HL-60 (cell line): ENCODE data around the genes RHBDF2 and MFSD11.

- RRBS: no CpG with 5 or more reads among the region's 6 CpGs
These were observed 3.2 kb upstream of the QRICH2 start for GRCh38 chr17:76311248-76311653.

- RRBS: no CpG with 5 or more reads among the region's 5 CpGs
These were observed 3.2 kb downstream of the PRPSAP1 start for GRCh38 chr17:76350501-76350896.

DNA sequence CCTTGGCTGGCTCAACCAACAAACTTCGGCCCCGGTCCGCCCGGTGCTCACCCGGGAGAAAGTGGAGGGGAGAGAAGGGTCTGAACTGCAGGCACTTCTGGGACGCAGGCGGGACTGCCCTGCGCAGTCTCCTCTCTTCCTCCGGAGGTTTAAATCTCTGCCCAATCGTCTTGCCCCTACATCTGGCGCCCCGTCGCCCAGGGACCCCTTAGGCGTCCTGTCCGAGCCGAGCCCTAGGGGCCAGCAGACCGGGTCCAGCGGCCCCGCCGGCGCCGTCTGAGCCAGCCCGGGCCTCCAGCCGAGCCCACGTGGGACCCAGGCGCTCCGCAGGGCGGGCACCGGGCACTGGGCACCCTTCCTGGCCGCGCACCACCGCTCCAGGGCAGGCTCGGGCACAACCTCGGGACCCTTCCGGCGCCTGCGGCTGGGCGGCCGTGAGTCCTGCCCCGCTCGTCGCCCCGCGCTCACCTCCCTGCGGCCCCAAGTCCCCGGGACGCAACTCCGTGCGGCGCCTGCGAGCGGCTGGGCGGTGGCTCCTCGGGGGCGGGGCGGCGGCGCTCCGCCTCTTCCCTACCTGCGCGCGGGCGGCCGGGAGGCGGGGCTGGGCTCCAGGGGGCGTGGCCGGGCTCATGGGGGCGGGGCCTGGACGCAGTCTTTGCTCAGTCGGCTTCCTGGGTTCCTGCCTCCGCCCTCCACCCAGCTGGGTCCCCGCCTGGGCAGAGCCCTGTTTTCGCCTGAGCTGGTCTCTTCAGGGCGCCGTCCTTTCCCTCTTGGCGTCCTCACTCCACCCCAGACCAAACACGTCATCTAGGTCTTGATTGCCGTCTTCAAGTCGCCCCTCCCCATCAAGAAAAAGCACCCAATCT is at the start of gene RHBDF2:
Gene RHBDF2 (minus strand): TSS at position 539 of the 866 bp plus-strand sequence.
- RRBS: 2% methylated on average over 44 of the region's 79 CpGs

GRCh38 chr17:76524808-76525251 is 12.7 kb downstream of the CYGB start:
- RRBS: no CpG with 5 or more reads among the region's 12 CpGs

DNA sequence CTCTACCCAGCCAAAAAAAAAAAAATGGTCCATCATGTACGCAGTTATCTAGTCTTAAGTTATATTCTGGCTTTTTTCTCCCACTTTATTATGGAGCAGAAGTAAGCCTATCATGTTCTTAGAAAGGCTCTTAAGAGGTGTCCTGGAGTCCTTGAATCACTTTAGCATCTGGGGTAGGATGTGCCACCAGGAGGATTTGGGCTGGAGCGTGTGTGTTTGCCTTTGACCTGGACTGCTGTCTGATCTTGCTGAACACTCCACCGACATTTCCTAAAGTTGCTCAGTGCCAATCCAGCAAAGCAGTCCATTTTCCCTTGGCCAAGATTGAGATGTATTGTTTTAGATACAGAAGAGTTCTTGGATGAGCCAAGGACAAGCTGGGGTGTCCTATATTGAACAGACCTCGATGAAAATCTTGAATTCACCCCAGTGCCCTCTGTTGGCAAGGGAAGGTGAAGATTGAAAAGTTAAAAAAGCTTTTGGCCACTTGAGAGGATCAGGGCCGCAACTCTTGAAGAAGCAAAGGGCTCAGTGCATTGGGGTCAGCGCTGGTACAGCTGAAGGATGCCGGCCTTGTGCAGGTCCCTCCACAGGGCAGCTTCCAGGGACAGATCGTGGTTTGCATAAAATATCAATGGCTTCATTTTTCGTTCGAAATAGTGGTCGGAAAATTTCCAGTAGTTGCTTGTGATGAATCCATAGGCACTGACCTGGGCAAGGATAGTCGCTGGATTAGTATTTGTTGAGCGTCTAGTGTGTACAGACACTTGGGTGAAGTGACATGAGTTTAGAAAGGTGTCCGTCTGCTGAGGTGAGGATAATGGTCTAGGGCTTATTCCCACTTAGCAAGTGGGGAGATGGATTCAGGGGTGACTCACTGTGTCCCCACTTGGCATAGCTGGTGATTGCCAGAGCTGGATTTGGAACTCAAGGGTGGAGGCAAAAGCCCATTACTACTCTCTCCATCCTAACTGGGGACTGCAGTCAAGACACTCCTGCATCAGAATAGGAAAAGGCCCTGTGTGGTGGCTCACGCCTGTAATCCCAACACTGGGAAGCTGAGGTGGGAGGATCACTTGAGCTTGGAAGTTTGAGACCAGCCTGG is 19.7 kb downstream of the ST6GALNAC2 start:
- RRBS: no CpG with 5 or more reads among the region's 15 CpGs

- RRBS: 12% methylated on average over 2 of the region's 10 CpGs
These were observed 18.1 kb downstream of the ST6GALNAC2 start for GRCh38 chr17:76567372-76568226.

DNA sequence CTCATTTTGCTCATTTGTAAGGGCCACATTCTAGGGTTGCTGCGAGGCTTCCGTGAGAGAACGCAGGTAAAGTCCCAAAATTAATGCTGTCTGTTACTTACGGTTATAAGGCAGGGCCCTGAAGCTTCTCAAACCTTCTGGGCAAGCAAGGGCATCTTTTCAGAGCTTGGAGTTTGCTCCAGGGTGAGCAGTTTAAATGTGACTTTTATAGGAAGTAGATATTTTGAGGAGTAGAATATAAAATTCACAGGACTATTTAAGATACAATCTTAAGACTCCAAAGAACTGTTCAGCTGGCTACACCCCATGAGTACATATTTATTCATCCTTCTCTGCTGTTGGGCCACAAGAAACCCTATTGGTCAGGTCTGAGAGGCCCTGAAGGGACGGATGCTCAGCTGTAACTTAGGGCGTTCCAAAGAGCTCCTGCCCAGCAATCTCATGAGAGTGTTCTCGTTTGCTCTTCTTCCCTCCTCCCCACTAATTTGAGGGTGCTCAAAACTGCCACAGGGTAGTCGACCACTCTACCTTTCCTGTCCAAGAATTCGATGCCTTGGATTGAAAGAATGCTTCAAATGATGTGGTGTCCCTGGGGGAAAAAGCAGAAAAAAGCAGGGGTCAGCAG is 7.3 kb downstream of the ST6GALNAC2 start:
- RRBS: no CpG with 5 or more reads among the region's 9 CpGs

- RRBS: no CpG with 5 or more reads among the region's 7 CpGs
These were observed 28.5 kb upstream of the ST6GALNAC2 start for GRCh38 chr17:76614205-76614535.

DNA sequence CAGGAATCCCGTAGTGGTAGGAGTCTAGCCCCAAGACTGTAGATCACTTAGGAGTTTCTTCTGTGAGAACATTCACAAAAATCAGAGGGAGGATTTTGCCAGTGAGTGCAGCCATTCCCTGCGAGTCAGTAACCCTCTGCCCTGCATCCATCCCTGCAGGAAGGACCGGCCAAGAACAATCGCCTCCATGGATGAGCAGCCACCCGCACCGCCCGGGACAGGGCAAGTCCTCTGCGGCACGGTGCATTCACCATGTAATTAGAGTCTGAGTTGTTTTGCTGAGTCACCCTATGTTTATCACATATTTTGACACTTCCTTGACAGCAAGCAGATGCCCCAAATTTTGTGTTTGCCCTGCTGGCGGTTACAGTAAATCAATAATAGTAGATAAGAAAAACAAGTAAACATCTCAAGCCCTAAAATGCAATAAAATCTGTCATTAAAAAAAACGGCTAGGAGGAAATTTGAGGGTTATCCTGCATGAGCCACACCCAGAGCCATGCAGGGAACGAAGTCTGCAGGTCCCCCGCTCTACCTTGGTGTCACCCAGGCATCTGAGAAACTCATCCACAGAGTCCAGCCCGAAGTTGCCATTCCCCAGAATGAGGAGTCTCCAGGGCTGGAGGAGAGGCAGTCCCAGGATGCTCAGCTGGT is 16.3 kb upstream of the ST6GALNAC1 start:
- RRBS: 41% methylated on average over 5 of the region's 14 CpGs

DNA sequence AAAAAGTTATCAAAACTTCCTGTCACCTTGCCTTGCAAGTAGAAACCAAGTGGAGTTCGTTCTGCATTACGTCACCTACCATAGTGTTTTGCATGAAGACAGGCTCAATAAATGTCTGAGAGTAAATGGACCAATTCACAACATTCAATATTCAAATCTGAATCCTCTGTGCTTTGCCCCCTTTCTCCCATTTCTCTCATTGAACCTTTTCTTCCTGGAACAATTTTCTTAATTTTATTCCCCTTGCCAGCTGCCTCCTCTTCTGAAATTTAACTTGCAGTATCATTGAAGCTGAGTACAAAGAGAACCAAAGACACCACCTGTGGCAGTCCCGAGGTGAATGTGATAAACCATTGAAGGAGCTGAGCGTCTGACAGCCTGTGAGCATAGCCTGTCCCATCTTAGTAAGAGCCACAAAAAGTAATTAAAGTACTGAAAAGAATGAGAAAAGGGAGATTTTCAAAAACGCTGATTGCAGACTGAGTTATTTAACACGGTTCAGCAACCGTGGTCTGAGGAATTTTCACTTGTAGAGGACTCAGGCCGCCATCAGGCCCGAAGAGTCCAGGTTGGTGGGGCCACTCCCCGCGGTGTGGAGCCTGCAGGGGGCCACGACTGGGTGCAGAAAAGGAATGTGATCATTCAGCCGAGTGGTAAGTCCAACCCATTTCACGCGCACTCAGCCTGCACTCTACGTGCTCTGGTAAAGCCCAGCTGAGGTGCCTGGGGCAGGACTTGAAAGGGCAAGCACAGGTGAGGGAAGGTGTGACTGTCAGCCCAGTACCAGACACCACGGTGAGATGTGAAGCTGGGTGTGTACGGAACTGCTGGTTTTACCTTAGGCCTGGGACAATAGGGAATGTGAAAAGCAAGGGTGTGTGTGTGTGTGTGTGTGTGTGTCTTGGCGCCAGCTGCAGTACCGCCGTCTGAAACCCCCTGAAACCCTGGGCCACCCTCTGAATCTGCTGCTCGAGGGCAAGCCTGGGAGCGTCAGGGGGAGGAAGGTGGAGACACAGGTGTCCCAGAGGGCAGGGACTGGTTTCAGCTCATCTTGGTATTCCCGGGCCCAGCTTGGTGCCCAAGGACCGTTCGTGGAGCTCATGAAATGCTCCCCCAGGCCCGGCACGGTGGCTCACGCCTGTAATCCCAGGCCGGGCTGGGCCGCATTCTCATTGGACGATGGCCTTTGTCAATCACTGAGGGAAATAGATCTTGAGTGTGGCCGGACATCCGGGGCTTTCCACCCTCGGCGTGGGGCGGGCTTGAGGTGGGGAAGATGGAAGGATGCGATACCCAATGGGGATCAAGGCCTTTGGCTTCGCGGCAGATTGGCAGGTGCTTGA is 27.4 kb upstream of the ST6GALNAC1 start:
- RRBS: 4% methylated on average over 8 of the region's 40 CpGs

- RRBS: 1% methylated on average over 7 of the region's 23 CpGs
These were observed 28.4 kb upstream of the ST6GALNAC1 start for GRCh38 chr17:76671867-76672365.

- RRBS: no CpG with 5 or more reads among the region's 12 CpGs
These were observed 30.3 kb downstream of the MXRA7 start for GRCh38 chr17:76680258-76681161.

- RRBS: no CpG with 5 or more reads among the region's 16 CpGs
These were observed 14.0 kb downstream of the MXRA7 start for GRCh38 chr17:76696676-76697266.

GRCh38 chr17:76737459-76738536 is at the start of gene MFSD11:
MFSD11 (plus strand) TSS chr17:76738119.
- RRBS: 2% methylated on average over 45 of the region's 79 CpGs

GRCh38 chr17:76740248-76740787 is 2.4 kb downstream of the MFSD11 start:
- RRBS: no CpG with 5 or more reads among the region's 4 CpGs

- RRBS: no CpG with 5 or more reads among the region's 4 CpGs
These were observed 42.1 kb downstream of the MFSD11 start for GRCh38 chr17:76779997-76780443.

GRCh38 chr17:76924607-76924806 is 56.3 kb downstream of the MGAT5B start:
- RRBS: no CpG with 5 or more reads among the region's 5 CpGs

GRCh38 chr17:76969439-76969810 is 101.2 kb downstream of the MGAT5B start:
- RRBS: 7% methylated on average over 9 of the region's 12 CpGs

GRCh38 chr17:77178628-77179001 is 37.8 kb downstream of the SEC14L1 start:
- RRBS: 100% methylated on average over 4 of the region's 12 CpGs

DNA sequence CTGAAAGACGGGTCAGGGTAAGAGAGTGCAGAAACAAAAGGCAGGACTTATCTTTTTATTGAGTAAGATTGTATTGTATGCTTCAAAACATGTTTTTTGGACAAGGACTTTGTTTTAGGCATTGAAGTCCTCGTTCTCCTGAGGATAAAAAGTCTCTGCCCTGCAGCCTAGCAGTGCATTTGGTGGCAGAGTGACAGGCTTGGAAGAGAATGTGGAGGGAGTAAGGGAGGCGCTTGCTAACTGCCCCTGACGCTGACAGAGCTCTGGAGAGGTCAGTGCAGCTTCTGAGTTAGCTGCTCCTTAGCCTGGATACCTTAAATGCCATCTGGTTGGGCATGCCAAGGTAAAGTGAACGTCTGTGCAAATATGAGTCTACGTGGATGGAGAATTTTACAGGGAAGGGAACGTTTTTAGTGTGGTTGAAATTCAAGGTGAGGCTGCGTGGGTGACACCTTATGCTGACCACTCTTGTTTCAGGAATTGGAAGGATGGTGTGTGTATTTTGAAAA is 44.3 kb downstream of the SEC14L1 start:
- RRBS: no CpG with 5 or more reads among the region's 8 CpGs